Metanephros (tissue), 2 donors: Measurements from ENCODE around the genes NTHL1, RAB26 and PDPK1.

DNA sequence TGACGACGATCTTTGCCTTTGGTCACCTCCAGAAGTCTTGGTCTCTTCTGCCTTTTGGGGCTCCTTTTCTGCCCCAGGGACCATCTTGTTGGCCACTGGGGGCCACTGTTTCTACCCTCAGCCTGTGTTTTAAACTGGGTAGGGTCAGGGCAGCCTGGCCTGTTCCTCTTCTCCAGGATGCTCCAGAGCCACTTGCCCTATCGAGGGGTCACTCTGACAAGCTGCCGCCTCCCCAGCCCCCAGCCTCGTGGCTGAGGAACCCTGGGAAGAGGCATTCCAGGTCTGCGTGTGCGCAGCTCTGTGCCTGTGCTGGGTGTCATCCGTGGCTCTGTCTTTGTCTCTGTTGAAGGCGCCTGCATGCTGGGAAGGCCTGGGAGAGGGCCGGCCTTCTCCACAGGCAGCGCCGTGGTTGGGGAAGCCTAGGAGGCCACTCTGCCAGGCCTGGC lies 3.2 kb downstream of the NHERF2 start:
- RAMPAGE, long total RNA: no peak

DNA sequence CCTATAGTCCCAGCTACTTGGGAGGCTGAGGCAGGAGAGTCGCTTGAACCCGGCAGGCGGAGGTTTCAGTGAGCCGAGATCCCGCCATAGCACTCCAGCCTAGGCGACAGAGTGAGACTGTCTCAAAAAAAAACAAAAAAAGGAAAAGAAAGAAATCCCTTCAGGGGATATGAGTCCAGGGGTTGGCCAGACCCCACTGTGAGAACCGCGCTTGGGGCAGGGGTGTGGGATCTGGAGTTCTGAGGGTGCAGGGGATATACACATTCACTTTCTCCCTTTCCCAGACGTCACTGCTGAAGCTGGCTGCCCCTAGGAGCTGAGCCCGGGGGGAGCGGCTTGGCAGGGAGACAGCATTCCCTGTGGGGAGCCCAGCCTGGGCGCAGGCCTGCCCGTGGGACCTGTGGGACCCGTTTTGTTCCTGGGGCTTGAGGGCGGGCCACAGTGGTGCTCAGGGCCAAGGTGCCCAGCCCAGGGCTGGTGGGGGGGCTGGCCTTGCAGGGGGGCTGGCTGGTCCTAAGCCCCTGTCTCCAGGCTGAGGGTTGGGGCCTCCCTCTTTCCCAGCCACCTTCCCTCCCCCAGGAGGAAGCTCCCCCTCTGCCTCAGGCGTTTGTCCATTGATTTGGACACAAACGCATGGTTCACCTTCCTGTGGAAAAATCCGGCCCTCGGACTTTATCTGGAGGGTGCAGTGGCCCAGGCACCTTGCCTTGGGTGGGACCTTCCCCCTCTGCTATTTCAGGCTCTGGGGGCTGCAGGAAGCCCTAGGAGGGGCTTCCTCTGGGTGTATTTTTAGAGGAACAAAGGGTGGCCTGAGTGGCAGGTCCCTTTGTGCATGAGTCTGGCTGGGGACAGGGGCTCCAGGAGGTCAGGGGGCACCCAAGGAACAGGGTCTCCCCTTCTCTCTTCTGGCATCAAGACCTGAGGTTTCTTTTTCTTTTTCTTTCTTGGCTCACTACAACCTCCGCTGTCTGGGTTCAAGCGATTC lies 4.4 kb downstream of the NHERF2 start:
- RAMPAGE, long total RNA: no peak

- RAMPAGE, long total RNA: no peak
These were observed 8.9 kb downstream of the NTHL1 start for GRCh38 chr16:2038737-2039209.

- RAMPAGE, long total RNA: no peak
These were observed at the start of gene NTHL1 for GRCh38 chr16:2047039-2048131. Gene NTHL1, minus strand, starts transcription at chr16:2047834.

DNA sequence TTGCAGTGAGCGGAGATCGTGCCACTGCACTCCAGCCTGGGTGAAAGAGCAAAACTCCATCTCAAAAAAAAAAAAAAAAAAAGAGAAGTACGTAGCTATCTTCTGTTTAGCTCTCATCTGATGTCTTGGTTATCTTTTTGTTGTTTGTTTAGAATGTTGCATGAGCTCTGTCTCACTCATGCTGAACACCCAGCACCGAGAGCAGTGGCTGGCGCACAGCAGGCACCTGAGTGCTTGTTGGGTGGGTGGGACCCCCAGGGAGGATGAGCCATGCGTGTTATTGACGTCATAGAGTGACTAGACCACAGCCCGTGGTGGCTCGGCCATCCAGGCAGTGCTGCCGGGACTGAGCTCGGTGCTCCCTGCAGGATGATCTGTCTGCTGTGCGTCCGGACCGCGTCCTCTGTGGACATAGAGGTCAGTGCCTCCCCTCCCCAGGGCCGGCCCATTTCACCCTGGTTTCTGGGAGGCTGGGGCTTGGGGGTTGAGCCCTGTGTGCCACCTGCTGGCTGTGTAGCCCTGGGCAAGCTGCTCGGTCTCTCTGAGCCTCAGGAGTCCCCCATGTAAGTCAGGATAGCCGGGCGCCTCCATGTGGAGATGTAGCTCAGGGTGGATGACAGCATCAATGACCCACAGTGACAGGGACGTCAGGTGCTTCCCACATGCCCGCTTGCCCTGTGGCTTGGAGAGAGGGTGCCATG lies 8.2 kb downstream of the TSC2 start:
- RAMPAGE, long total RNA: no peak

- RAMPAGE, long total RNA: no peak
These were observed 9.3 kb downstream of the TSC2 start for GRCh38 chr16:2057076-2057579.

GRCh38 chr16:2088937-2090062 lies 41.5 kb downstream of the TSC2 start:
- RAMPAGE, long total RNA: no peak

GRCh38 chr16:2091294-2091928 lies 43.6 kb downstream of the TSC2 start:
- RAMPAGE, long total RNA: no peak

GRCh38 chr16:2096984-2097798 lies 38.5 kb downstream of the PKD1 start:
- RAMPAGE, long total RNA: no peak

DNA sequence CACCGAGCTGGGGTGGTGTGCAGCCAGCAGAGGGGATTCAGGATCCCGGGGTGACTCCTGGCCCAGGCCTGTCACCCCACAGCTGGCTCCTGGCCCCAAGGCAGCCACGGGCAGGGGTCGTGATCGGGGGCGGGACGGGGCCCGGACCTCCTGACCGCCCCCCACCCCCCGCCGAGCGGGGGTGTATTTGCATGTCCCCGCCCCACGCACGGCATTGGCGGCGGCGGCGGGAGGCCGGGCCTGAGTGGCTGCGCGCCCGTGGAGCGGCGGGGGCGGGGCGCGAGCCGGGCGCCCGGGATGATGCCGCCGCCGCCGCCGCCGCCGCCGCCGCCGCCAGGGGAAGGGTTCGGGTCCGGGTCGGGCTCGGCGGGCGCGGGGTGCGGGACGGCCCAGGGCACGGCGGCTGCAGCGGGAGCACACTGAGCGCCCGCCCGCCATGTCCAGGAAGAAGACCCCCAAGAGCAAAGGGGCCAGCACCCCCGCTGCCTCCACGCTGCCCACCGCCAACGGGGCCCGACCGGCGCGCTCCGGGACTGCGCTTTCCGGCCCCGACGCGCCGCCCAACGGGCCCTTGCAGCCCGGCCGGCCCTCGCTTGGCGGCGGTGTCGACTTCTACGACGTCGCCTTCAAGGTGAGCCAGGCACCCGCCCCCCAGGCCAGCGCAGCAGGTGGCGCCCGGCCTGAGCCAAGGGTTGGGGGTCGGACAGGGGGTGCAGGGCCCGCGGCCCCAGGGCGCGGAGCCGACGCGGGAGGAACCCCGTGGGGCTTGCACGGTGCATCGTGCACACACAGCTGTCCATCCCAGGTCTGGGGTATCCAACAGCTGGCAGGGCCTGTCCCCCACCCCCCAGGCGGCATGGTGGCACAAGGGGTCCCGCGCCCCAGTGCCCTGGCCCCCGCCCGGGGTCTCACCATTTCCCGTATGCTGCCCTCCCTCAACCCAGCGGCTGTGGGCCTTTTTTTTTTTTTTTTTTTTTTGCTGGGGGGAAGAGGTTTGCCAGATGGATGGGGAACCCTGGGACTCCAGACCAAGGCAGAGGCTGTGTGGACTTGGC lies at the start of gene RAB26:
TSS of gene RAB26 (plus strand) at position 278 of the 1,055 bp plus-strand sequence.
- RAMPAGE, long total RNA: no peak

GRCh38 chr16:2160806-2161531 lies 5.4 kb downstream of the TRAF7 start:
- RAMPAGE, long total RNA: no peak

DNA sequence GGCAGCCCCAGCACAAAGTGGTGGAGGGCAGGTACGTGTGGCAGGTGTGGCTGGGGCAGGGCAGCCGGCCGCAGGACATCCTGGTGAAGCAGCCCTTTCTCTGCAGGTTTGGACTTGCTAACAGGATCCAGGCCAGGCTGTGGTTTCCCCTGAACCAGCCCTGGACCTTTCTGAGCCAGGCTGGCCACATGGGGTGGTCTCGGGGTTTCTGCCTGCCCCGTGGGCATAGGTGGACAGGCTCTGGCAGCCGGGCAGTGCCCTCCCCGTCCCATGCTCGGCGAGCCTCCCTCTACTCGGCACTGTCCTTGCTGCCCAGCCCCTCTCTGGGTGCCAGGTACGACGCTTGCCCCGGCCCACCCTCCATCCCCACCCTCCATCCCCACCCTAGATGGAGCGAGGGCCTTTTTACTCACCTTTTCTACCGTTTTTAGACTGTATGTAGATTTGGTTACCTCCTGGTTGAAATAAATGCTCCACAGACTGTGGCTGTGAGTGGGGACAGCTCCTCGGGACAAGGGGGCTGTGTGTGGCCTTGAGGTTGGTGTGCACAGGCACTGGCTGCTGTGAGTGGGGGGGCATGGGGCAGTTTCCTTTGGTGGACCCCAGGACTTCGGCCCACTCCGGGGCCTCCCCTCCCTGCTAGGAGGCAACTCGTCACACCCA lies 19.8 kb downstream of the CASKIN1 start:
- RAMPAGE, long total RNA: no peak

DNA sequence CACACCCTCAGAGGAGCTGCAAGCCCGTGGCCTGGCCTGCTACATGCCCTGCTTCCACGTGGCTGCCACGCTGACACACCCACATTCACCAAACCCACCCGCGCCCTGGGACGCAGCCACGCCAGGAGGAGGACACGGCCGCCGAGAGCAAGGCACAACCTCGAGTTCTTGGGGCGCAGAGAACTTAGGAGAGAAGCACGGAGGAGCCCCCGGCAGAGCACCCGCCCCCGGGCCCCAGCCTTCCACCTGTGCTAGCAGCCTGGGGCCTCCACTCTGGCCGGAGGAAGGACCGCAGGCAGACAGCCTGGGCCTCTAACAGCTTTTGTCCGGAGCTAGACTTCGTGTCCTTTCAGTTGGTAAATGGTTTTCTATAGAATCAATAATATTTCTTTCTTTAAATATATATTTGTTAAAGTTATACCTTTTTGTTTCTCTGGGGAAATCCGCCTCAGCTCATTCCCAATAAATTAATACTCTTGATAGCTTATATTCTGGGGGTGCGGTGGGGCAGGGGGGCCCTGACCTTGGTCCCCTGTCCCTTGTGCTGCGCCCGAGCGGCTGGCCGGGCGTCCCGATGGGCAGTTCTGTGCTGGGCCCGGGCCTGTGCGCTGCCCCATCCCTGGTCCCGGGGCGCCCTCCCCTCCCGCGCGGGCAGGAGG lies 18.6 kb downstream of the CASKIN1 start:
- RAMPAGE, long total RNA: no peak

DNA sequence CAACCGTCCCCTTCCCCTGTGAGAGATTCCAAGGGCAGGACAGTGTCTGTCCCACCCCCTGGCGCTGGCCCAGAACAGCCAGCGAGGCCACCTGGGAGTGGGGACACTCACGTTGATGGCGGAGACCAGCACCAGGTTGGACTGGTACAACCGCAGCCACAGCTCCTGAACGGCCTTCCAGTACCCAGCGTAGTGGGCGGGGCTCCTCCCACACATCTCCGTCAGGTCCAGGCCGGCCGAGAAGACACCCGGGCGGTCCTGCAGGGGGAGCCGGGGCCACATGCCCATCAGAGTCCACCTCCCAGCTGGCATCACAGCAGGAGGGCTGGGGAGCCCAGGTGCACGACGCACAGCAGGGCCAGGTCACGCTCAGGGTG lies 7.1 kb downstream of the ECI1 start:
- RAMPAGE, long total RNA: no peak

- RAMPAGE, long total RNA: no peak
These were observed 16.4 kb upstream of the RNPS1 start for GRCh38 chr16:2284296-2284702.

DNA sequence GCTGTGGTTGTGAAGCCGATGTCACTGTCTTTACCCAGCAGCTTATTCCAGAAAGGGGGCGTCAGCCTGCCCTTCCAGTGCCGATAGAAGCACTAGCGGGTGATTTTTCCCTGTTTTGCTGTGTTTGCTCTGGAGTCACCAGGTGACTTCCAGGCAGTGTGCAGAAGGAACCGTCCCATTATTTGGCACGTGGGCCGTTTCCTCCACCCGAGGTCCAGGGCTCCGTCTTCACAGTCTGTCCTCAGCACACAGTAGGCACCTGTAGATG lies 1.0 kb downstream of the TBC1D24 start:
- RAMPAGE, long total RNA: no peak

DNA sequence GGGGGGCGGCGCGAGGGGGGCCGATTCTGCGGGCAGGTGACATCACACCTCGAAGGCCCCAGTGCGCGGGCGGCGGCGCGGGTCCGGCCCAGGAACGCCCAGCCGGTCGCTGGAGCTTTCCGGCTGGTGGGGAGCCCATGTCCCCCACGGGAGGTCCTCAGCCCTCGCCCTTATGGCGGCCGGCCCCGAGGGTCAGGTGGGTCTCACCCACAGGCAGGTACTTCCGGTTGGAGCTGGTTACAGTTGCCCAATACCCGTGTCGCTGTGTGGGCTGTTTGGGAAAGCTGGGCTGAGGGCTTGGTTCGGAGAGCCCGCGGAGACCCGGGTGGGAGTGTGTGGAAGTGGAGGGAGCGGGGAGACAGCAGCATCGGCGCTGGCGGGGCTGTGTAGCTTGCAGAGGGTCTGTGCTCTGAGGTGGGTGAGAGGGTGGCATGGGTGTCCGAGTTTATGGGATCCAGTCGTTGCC lies 805 bp downstream of the ATP6V0C start:
- RAMPAGE, long total RNA: no peak

- RAMPAGE, long total RNA: no peak
These were observed 765 bp downstream of the CEMP1 start for GRCh38 chr16:2530289-2530997.

- RAMPAGE, long total RNA: no peak
These were observed at the start of gene PDPK1 for GRCh38 chr16:2537299-2538350. Gene PDPK1, plus strand, starts transcription at chr16:2538021.

- RAMPAGE, long total RNA: no peak
These were observed 2.7 kb downstream of the PDPK1 start for GRCh38 chr16:2540285-2541092.